Upper lobe of left lung (tissue), 5 donors: ENCODE data around the genes OGFOD3 and CYBC1.

GRCh38 chr17:82299390-82300017 is 17.9 kb downstream of the CD7 start:
- PRO-cap, 2 experiments = no peak in any of the 2 experiments
- RAMPAGE, long total RNA, 4 experiments = no peak in any of the 4 experiments

DNA sequence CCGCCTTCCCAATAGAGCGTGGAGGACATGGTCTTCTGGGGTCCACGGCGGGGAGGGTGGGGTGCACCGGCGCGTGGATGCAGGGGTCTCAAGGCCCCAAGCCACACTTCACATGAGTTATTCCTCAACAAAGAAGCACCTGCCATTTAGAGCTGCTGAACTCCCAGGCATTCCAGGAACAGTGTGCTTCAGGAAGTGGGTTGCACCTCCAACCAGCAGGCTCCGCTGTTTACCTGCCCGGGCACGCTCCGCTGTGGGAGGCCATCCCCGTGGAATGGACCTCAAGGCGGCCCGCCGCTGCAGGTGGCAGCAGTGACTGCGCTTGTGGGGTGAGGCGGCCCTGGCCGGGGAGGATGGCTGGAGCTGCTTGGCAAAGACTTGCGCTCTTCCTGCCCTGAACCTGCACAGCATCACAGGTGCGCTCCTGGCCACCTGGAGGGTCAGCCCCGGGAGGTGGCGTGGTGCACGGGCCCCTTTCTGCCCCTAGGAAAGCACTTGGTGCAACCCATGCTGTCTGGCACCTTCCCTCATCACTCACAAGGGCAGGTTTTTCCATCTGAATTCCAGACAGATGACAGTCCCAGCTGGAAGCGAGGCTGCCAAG is 13.1 kb downstream of the UTS2R start:
- PRO-cap, 2 experiments = no peak in any of the 2 experiments
- RAMPAGE, long total RNA, 4 experiments = no peak in any of the 4 experiments

DNA sequence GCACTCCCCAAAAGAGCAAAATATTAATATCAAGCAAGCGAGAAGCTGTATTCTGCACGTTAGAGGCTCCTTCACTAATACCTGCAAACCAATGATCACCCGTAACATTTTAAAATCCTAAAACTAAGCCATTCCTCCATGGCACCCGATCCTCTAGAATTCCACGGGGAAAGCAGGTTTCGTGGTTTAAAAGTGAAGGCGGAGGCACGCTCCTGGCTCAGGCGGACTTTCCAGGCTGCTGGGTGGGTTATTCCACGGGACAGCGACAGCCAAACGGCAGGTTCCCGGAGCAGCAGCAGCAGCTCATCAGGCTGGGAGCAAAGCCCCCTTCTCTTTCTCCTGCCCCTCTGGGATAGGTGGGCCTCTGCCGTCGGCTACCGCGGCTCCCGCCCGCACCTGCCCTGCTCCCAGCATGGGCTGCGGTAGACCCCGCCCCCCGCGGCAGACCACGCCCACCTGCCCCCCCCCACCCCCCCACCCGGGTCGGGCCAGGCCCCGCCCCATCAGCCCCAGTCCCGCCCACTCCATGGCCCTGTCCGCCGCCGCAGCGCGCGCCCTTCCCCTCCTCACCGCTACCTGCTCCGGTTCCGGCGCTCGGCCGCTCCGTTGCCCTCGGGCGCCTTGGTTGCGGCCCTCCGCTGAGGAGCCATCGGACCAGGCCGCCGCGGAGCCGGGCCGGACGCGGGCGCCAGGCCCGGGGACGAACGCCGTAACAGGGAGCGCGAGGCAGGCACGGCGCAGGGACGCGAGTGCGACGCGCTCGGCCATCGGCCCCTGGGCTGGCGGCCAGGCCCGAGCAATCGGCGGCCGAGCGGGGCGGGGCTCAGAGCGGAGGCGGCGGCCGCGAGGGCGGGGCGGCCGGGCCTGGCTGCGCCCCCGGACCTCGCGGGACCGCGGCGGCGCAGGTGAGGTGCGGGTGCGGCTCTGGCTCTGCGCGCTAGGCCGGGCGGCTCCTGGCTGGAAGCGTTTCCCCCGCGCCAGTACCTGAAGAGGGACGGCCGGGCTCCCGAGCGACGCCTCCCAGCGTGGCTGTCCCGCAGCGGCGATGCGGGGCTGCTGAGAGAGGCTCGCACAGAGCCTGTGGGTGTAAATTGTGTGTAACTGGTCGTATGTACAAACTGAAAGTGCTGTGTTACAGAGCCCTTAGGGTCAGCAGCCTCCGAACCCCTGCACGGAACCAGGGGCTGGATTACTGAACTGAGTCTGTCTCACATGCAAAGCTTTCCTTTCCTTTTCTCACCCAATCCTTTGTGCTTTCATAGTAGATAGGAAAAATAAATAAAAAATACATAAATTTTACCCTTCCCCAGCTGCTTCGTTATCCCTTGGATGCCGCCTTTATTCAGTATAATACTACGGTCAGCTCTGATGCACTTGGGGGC is at the start of gene OGFOD3:
Gene OGFOD3 (minus strand): TSS at position 751 of the 1,382 bp plus-strand sequence.
- PRO-cap, 2 experiments = peak in 2 of 2 experiments; most common plus-strand start position 512 of the sequence (in 2); most common minus-strand start position 751 of the sequence (in 1)
- RAMPAGE, long total RNA, 4 experiments = no peak in any of the 4 experiments

DNA sequence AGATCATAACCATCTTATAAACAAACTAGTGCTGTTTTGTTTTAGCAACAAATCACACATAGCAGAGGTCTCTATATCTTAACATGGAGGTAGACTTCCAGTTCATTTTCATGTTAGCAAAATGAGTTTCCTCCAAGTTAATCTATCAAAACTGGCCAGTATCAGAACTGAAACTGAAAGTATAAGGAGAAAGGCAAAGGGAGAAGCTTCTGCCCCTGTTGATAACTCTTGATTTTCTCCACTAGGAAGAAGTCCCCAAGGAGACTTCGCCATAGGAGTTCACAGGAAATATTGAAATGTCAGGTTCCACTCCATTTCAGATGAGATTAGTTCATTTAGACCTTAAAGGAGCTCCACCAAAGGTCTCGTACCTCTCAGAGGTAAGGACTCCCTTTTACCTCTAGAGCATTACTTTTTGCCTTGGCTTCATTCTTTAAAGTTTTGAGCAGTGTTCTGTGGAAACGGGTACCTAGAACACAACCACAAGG is 1.2 kb upstream of the OGFOD3 start:
- PRO-cap, 2 experiments = no peak in any of the 2 experiments
- RAMPAGE, long total RNA, 4 experiments = no peak in any of the 4 experiments

DNA sequence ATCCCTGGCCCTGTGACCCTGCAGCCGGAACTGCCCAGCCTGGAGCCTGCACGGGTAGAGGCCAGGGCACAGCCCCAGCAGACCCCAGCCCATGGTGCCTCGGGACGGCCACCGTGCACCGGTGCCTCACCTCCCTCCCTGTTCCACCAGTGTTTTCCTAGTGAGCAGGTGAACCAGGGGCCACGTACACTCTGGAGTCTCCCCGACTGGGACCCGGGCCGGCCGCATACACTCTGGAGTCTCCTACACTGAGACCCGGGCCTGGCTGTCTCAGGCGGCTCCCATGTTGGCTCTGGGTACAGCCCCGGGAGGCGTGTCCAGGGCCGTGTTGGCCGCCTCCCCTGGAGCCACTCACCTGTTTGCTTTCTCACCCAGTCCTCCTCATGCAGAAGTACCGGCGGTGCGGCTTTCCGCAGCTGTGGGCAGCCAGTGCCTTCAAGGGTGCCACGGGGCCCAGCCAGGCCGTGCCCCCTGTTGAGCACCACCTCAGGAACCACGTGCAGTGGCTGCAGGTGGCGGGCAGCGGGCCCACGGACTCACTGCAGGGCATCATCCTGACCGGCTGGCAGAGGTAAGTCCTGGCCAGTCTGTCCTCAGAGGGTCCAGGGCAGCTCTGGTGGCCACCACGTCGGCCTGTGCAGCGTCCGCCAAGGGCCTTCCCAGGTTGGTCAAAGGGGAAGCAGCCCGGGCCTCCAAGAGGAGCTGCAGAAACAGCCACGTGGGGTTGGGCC is 13.6 kb downstream of the CYBC1 start:
- PRO-cap, 2 experiments = no peak in any of the 2 experiments
- RAMPAGE, long total RNA, 4 experiments = no peak in any of the 4 experiments

GRCh38 chr17:82438276-82438980 is 12.1 kb downstream of the CYBC1 start:
- PRO-cap, 2 experiments = no peak in any of the 2 experiments
- RAMPAGE, long total RNA, 4 experiments = no peak in any of the 4 experiments

DNA sequence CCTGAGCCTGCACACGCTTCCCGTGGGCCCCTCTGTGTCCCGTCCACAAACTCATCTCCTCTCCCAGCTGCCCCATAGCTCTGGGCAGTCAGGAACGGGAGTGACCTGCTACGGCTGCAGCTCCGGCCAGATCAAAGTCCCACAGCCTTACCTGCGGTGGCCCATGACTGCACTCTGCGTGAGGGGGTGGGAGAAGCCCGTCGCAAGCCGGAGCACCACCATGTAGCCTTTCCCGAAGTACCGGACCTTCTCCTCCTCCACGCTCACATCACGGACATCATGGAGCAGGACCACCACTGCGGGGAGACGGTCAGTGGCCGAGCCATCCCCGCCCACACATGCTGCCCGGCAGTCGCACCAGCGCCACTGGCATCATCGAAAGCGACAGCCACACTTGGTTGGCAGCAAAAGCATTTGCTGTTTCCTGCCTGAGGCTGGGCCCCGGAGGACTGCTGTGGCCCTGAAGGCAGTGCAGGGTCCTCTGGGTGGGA is 6.2 kb downstream of the CYBC1 start:
- PRO-cap, 2 experiments = no peak in any of the 2 experiments
- RAMPAGE, long total RNA, 4 experiments = no peak in any of the 4 experiments

DNA sequence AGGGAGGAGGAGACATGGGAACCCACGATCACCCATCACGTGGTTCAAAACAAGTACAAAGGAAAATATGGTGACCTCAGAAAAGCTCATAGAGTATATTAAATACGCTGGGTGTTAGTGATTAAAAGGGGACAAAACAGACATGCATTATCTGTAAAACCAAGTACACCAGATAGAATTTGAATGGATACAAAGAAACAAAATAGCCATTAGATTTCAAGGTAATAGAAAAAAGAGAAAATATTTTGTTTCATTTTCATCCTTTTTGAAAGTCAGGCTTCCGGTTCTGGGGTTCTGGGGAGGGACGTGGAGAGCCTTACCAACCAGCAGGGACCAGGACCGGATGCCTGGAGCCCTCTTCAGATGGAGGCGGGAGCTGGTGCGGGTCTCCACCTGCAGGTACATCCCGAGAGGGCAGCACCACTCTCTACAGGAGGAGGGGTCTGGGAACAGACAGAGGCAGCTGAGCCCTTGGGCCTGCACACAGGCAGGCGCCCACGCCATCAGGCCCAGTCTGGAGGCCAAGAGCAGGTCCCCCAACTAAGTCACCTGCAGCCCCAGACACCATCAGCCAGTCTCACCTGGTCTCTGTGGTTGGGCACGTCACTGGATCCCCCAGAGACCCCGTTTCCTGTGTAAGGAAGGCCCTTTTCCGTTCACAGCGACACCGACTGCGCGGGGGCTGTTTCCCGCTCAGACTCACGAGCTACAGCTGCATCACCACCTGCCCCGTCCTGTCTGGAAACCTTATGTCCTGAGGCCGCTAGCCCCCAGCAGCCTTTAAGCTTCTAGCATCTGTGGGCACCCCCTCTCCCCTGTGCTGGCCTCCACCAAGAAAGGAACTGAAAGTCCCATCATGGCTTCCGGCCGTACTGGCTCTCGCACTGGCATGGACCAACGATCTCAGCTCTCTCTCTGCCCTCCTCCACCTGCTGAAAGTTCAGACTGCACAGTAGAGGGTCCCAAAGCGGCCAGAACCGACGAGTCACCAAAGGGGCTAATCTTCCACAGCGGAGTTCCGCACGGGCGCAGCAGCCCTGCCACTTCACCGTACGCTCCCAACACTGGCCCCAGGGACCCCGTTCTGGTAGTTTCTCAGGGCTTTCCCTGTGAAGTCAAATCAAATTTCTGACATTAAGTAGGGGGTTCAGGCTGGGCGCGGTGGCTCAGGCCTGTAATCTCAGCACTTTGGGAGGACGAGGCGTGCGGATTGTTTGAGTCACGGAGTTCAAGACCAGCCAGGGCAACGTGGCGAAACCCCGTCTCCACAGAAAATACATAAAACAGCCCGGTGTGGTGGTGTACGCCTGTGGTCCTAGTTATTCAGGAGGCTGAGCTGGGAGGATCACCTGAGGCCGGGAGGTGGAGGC is 1.2 kb downstream of the CYBC1 start:
- PRO-cap, 2 experiments = peak in 1 of 2 experiments; most common plus-strand start position 696 of the sequence (in 1)
- RAMPAGE, long total RNA, 4 experiments = no peak in any of the 4 experiments

- PRO-cap, 2 experiments = peak in 2 of 2 experiments; most common plus-strand start chr17:82450913 (in 1); most common minus-strand start chr17:82450700 (in 1)
- RAMPAGE, long total RNA, 4 experiments = start-site peak on the minus strand in 3 of 4 experiments, at chr17:82450717-82450739 at its widest, 51 to 112 reads per replicate
Observed at GRCh38 chr17:82450220-82451223, at the start of gene CYBC1. Gene CYBC1 (minus strand): TSS chr17:82450752.

- PRO-cap, 2 experiments = no peak in any of the 2 experiments
- RAMPAGE, long total RNA, 4 experiments = no peak in any of the 4 experiments
Observed at GRCh38 chr17:82544187-82544975, 24.8 kb downstream of the FOXK2 start.

GRCh38 chr17:82548533-82549202 is 29.1 kb downstream of the FOXK2 start:
- PRO-cap, 2 experiments = no peak in any of the 2 experiments
- RAMPAGE, long total RNA, 4 experiments = no peak in any of the 4 experiments

- PRO-cap, 2 experiments = no peak in any of the 2 experiments
- RAMPAGE, long total RNA, 4 experiments = no peak in any of the 4 experiments
Observed at GRCh38 chr17:82571459-82572190, 52.1 kb downstream of the FOXK2 start.

GRCh38 chr17:82647192-82648154 is 771 bp downstream of the WDR45B start:
- PRO-cap, 2 experiments = peak in 2 of 2 experiments; most common plus-strand start chr17:82647942 (in 1); most common minus-strand start chr17:82647860 (in 1)
- RAMPAGE, long total RNA, 4 experiments = no peak in any of the 4 experiments

GRCh38 chr17:82654746-82656076 is 7.0 kb upstream of the WDR45B start:
- PRO-cap, 2 experiments = no peak in any of the 2 experiments
- RAMPAGE, long total RNA, 4 experiments = no peak in any of the 4 experiments

DNA sequence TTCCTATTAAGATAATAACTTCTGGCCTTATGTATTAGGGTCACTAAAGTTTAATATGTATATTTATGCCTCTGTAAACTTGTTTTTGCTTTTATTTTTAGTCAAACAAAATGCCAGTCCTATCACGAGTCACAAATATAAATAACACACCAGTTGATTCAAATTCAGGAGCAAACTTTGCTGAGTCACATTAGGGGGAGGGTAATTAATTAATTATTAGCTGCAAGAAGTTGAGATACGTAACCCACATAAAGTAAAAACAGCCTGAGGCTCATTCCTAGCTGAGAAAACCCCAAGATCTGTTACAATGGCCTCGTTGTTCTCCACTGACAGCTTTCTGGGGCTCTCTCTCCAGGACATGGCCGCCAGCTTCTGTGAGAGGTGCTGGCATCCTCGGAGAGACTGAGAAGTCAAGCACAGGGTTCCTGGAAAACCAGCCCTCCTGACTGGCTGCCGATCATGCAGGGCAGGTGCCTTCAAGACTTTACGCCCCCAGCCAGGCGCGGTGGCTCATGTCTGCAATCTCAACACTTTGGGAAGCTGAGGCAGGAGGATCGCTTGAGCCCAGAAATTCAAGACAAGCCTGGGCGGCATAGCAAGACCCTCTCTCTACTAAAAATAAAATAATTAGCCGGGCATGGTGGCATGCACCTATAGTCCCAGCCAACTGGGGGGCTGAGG is 11.1 kb downstream of the RAB40B start:
- PRO-cap, 2 experiments = no peak in any of the 2 experiments
- RAMPAGE, long total RNA, 4 experiments = no peak in any of the 4 experiments

DNA sequence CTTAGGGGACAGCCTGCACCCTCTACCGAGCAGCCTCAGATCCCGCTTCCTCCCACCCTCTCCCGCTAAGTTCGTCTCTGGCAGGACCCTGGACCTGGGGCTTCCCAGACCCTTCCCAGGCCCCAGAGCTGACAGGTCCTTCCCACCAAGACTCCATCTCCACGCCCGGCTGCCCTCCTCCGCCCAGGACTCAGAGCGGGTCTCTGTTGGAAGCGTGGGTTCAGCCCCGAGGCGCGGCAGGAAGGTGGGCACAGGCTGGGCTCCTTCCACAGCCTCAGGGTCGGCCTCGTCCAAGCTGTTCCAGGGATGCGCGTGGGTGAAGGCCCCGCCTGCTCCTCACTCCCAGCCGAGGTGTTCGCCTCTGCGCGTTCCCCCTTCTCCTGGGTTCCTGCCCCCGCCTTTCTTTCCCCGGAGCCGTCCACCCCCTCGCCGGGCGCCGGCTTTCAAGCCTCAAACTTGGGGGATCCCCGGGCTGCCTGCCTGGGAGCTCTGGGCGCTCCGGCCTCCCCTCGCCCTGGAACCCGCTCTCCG is 1.1 kb downstream of the RAB40B start:
- PRO-cap, 2 experiments = no peak in any of the 2 experiments
- RAMPAGE, long total RNA, 4 experiments = no peak in any of the 4 experiments

DNA sequence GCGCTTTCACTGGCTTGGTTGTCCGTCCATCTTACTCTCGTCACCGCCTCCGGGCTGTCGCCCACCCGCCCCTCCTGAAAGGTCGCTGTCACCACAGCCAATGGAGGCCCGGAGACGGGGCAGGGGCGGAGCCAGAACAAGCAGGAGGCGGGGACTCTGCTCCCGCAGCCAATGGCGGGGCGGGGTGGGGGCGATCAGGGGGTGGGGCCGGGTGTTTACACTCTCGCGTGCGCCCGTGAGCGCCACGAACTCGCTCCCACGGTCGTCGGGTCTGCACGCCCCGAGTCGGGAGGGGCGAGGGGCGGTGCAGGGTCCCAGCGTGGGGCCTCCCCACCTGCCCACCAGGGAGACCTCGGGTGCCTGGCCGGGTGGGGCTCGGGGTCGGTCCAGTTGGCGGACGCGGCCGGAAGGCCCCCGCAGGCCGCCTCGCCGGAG is 308 bp upstream of the RAB40B start:
- PRO-cap, 2 experiments = peak in 2 of 2 experiments; most common plus-strand start position 220 of the sequence (in 1)
- RAMPAGE, long total RNA, 4 experiments = no peak in any of the 4 experiments

DNA sequence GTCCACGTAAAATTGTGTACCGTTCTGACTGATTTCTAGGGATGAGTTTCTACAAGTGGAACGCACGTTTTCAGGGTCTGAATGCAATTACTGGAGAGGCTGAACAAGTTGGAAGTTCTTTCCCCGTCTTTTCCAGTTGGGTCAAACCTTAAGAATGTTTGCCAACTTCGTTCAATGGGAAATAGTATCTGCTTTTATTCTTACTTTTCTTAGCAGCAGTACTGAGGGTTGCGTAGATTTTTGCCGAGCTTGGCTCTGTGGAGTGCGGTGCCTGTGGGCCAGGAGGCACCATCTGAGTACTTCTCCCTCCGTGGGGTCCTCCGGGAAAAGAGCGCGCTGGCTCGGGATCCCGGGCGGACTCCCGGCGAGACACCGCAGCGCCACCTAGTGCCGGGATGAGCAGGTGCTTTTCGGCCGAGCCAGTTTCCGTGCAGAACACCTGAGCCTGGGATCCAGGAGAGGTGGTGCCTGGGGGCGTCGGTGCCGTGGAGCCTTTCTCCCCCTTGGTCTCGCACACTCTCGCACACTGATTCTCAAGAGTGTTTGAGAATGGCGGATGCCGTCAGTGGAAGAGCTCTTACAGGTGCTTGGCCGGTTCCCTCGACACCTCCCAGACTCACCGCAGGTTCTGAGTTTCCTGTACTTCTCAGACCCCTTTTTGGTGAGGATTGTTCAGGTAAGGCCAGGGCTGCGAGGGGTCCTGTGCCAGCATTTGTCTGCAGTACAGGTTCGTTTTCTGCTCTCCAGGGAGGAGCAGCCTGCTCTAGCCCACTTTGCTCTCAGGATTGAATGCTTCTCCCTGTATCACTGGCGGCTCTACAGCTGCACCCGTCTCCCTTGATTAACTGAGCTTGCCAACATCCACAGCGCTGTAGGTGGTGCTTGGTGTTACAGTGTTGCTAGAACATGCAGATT is 23.2 kb downstream of the TBCD start:
- PRO-cap, 2 experiments = no peak in any of the 2 experiments
- RAMPAGE, long total RNA, 4 experiments = no peak in any of the 4 experiments

- PRO-cap, 2 experiments = no peak in any of the 2 experiments
- RAMPAGE, long total RNA, 4 experiments = no peak in any of the 4 experiments
Observed at GRCh38 chr17:82814121-82814519, 25.7 kb downstream of the ZNF750 start.

GRCh38 chr17:82885161-82885436 is 45.3 kb upstream of the ZNF750 start:
- PRO-cap, 2 experiments = no peak in any of the 2 experiments
- RAMPAGE, long total RNA, 4 experiments = no peak in any of the 4 experiments